ENCODE results near the genes GOLGA5 and PRIMA1.

DNA sequence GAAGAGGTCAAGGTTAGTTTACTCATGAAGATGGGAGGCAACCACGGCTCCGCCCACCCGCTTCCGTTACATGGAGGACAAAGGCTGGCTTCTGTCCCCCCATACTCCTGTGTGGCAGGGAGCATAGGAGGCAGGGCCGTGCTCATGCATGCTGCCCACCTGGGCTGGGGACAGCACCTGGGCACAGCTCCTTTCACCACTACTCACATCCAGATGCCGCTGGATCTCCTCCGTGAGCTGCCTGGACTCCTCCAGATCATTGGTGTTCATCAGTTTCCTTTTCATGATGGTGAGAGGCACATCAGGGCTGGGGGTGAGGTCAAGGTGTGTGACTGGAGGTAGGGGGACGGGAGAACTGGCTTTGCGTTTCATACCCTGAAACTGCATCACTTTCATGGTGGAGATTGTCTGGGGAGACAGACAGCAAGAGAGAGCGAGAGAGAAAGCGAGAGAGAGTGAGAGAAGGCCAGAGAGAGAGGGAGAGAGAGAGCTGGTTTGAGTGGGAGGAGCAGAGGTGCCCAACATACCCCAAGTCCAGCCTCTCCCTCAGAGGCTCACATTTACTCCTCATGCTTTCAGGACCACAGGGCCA is 38.9 kb downstream of the LGMN start:
- RAMPAGE, long total RNA = no peak
- RRBS, 2 experiments = no CpG with 5 or more reads among the region's 11 CpGs
CAGE:
- cytosol, long polyA minus RNA = no peak
- cytosol, long polyA plus RNA = no peak
- long polyA plus RNA = no peak
- nucleolus, long total RNA = no peak
- nucleus, long polyA plus RNA = no peak
- nucleus, long total RNA = no peak

- RAMPAGE, long total RNA = no peak
- RRBS, 2 experiments = no CpG with 5 or more reads among the region's 1 CpG
CAGE:
- cytosol, long polyA minus RNA = no peak
- cytosol, long polyA plus RNA = no peak
- long polyA plus RNA = no peak
- nucleolus, long total RNA = no peak
- nucleus, long polyA plus RNA = no peak
- nucleus, long total RNA = no peak
These were observed 7.9 kb upstream of the GOLGA5 start for GRCh38 chr14:92786185-92786583.

DNA sequence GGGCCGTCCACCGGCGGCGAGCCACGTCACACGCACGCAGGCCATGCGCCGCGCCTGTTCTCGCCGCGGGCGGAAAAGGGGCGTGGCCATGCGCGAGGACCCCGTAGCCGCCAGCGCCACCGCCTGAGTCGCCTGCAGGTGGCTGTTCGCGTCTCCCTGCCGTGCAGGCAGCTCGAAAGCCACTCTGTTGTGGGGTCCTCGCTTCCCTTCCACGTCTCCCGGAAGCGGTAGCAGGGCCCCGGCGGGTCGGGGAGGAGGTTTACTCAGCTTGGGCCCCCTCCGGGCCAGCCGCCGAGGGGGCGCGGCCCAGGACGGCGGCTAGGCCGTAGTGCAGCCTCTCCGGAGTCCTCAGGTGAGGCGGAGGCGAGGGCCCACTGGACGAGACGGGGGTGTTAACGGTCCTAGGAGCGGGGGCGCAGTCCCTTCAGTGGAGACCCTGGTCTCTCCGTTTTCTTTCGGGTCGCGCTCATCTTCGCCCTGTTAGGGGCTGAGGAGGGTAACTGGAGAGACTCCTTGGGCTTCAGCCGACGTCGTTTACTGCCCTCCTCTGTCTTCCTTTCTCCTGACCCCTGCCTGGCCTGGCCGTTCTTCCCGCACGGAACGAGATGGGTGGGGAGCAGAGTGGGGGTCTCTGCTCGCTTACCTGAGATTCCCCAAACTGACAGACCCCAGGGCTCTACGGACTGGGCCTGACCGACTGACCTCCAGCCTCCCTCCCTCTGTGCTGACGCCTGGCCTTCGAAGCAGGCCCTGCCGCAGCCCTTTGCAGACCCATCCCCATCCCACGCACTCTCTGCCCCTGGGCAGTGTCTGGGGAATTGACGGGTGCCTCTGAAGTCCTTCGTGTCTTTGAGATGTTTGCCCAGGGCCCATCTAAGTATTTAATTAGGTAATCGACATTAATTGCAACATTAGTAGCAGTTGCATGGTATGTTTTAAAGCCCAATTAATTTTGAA is at the start of gene GOLGA5:
Gene GOLGA5, plus strand, starts transcription at position 201 of the 957 bp plus-strand sequence.
- RAMPAGE, long total RNA = start-site peak on the plus strand centred at position 255 of the sequence, 79 bp wide, 268 and 144 reads in 2 replicates
- RRBS, 2 experiments = under 1% methylated on average over 12 of the region's 71 CpGs
CAGE:
- cytosol, long polyA minus RNA = start-site peak on the plus strand centred at position 251 of the sequence, 45 bp wide, 275 reads
- cytosol, long polyA plus RNA = start-site peak on the plus strand centred at position 237 of the sequence, 35 bp wide, 657 and 683 reads in 2 replicates
- long polyA plus RNA = start-site peak on the plus strand centred at position 227 of the sequence, 55 bp wide, 366 and 611 reads in 2 replicates
- nucleolus, long total RNA = no peak
- nucleus, long polyA plus RNA = start-site peak on the plus strand centred at position 239 of the sequence, 38 bp wide, 229 and 485 reads in 2 replicates
- nucleus, long total RNA = no peak

- RAMPAGE, long total RNA = no peak
CAGE:
- cytosol, long polyA minus RNA = no peak
- cytosol, long polyA plus RNA = no peak
- long polyA plus RNA = no peak
- nucleolus, long total RNA = no peak
- nucleus, long polyA plus RNA = no peak
- nucleus, long total RNA = no peak
These were observed 52.2 kb downstream of the GOLGA5 start for GRCh38 chr14:92846314-92846709.

GRCh38 chr14:92927505-92927735 is 4.5 kb downstream of the CHGA start:
- RAMPAGE, long total RNA = no peak
- RRBS, 2 experiments = no CpG with 5 or more reads among the region's 2 CpGs
CAGE:
- cytosol, long polyA minus RNA = no peak
- cytosol, long polyA plus RNA = no peak
- long polyA plus RNA = no peak
- nucleolus, long total RNA = no peak
- nucleus, long polyA plus RNA = no peak
- nucleus, long total RNA = no peak

DNA sequence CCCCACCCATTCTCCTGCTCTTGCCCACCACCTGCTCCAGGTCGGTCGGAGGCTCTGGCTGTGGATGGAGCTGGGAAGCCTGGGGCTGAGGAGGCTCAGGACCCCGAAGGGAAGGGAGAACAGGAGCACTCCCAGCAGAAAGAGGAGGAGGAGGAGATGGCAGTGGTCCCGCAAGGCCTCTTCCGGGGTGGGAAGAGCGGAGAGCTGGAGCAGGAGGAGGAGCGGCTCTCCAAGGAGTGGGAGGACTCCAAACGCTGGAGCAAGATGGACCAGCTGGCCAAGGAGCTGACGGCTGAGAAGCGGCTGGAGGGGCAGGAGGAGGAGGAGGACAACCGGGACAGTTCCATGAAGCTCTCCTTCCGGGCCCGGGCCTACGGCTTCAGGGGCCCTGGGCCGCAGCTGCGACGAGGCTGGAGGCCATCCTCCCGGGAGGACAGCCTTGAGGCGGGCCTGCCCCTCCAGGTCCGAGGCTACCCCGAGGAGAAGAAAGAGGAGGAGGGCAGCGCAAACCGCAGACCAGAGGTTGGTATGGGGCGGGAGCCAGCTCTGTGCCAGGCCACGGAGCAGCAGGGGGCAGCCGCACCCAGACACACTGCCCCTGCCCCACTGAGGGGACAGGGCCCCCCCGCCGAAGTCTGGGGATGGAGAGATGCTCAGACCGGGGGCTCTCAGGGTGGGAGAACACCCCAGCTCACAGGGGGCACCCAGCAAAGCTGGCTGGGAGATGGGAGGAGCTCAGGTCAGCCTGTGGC is 9.6 kb downstream of the CHGA start:
- RAMPAGE, long total RNA = no peak
- RRBS, 2 experiments = 46 to 74% methylated on average over 6 to 8 of the region's 29 CpGs
CAGE:
- cytosol, long polyA minus RNA = no peak
- cytosol, long polyA plus RNA = no peak
- long polyA plus RNA = no peak
- nucleolus, long total RNA = no peak
- nucleus, long polyA plus RNA = no peak
- nucleus, long total RNA = no peak

DNA sequence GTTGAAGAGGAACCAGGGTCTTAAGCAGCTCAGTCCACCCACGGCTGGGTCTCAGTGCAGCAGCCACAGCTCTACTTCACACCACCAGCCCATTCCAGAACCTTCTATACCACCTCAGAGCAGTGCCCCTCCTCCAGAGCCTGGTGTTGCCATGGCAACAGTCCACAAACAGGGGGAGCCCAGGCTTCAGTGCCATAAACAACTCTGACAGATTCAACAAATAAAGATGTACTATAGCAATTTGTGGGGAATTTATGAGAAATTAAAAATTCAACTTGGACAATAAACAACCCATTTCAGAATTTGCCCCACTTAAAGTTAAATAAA is 59.2 kb downstream of the ITPK1 start:
- RAMPAGE, long total RNA = no peak
- RRBS, 2 experiments = no CpG with 5 or more reads among the region's 1 CpG
CAGE:
- cytosol, long polyA minus RNA = no peak
- cytosol, long polyA plus RNA = no peak
- long polyA plus RNA = no peak
- nucleolus, long total RNA = no peak
- nucleus, long polyA plus RNA = no peak
- nucleus, long total RNA = no peak

DNA sequence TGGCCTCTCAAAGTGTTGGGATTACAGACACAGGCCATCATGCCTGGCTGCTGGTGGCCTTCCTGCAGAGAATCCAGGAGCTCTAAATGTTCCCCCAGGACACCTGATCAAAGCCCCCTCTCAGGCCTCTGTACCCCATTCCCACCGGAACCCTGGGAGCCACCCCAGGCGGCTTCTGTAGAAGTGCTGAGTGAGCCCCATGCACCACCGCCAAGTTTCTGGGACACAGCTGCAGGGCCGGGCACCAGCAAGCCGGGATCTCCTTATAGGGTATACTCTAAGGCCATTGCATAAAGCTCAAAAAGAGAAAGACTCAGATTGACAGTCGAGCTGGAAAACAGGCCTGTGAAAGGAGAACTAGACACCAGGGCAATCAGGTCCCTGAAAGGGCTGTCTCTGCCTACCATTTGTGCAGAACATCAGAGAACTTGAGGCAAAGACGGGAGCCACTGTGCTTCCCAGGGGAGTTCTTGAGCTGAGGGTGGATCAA is 51.3 kb downstream of the ITPK1 start:
- RAMPAGE, long total RNA = no peak
- RRBS, 2 experiments = 95% methylated on average over 4 of the region's 7 CpGs; no CpG with 5 or more reads in 1 of the 2 experiments
CAGE:
- cytosol, long polyA minus RNA = no peak
- cytosol, long polyA plus RNA = no peak
- long polyA plus RNA = no peak
- nucleolus, long total RNA = no peak
- nucleus, long polyA plus RNA = no peak
- nucleus, long total RNA = no peak

- RAMPAGE, long total RNA = no peak
- RRBS, 2 experiments = no CpG with 5 or more reads among the region's 6 CpGs
CAGE:
- cytosol, long polyA minus RNA = no peak
- cytosol, long polyA plus RNA = no peak
- long polyA plus RNA = no peak
- nucleolus, long total RNA = no peak
- nucleus, long polyA plus RNA = no peak
- nucleus, long total RNA = no peak
These were observed 12.1 kb downstream of the ITPK1 start for GRCh38 chr14:93103656-93104062.

- RAMPAGE, long total RNA = no peak
- RRBS, 2 experiments = no CpG with 5 or more reads among the region's 7 CpGs
CAGE:
- cytosol, long polyA minus RNA = no peak
- cytosol, long polyA plus RNA = no peak
- long polyA plus RNA = no peak
- nucleolus, long total RNA = no peak
- nucleus, long polyA plus RNA = no peak
- nucleus, long total RNA = no peak
These were observed 19.7 kb upstream of the ITPK1 start for GRCh38 chr14:93135253-93135935.

DNA sequence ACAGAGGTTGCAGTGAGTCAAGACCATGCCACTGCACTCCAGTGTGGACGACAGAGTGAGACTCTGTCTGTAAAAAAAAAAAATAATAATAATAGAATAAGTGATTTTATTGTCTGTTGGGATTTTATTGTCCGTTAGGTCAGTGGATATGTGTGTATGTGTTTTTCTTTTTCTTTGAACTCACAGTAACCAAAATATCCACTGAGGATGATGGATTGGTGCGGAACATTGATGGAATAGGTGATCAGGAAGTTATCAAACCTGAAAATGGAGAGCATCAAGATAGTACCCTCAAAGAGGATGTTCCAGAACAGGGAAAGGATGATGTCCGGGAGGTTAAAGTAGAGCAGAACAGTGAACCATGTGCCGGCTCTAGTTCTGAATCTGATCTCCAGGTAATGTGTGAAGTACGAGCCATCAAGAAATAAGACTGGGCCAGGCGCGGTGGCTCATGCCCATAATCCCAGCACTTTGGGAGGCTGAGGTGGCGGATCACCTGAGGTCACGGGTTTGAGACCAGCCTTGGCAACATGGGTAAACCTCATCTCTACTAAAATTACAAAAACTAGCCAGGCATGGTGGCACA is 11.4 kb downstream of the UBR7 start:
- RAMPAGE, long total RNA = no peak
- RRBS, 2 experiments = 86 to 100% methylated on average over 1 of the region's 10 CpGs
CAGE:
- cytosol, long polyA minus RNA = no peak
- cytosol, long polyA plus RNA = no peak
- long polyA plus RNA = no peak
- nucleolus, long total RNA = no peak
- nucleus, long polyA plus RNA = no peak
- nucleus, long total RNA = no peak

DNA sequence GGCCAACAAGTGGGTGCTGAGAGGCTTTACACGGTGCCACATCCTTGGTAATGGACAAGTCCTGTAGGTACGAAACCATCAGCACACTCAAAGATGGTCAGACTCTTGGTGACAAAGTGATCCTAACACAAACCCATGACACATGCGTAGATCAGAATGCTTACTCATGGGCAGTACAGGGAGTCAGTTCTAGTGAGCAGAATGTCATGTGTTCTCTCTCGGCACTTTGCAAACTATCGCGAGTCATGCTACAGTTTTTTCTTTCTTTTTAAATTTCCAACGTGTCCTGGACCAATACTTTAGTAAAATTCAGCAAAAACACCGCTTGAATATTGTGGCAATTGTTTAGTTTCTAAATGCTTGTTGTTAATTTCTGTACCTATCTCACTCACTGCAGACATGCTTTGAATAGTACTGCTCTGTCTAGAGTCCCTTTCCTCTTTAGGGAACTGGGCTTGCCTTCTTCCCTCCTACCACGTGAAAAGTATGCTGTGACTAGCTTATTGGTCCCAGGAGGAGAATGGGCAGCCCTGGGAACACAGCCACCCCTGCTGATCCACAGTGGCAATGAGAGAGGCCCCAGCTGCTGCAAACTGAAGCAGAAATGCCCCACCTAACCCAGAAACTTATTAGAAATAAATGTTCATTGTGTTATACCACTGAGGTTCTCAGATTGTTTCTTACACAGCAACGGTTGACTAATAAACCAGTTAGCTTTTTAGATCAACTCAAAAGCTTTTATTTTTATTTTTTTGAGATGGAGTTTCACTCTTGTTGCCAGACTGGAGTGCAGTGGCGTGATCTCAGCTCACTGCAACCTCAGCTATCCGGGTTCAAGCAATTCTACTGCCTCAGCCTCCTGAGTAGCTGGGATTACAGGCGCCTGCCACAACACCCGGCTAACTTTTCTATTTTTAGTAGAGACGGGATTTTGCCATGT is 62.6 kb downstream of the UBR7 start:
- RAMPAGE, long total RNA = no peak
- RRBS, 2 experiments = no CpG with 5 or more reads among the region's 15 CpGs
CAGE:
- cytosol, long polyA minus RNA = no peak
- cytosol, long polyA plus RNA = no peak
- long polyA plus RNA = no peak
- nucleolus, long total RNA = no peak
- nucleus, long polyA plus RNA = no peak
- nucleus, long total RNA = no peak

DNA sequence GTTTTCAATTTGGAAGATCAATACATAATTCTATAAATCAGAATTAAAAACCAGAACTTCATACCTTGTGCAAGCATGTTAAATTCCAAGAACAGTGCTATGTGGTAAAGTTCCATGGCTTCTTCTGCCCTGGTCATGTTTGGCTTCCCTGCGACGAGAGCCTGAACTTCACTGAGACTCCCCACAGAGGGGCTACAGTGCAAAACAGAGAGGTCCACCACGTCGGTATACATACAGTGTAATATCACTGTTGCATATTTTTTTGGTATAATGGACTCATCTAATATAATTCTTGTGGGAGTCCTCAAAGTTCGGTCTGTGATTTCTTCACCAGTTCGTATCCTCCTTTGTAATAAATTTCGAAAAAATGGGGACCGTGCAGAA is 39.0 kb downstream of the BTBD7 start:
- RAMPAGE, long total RNA = no peak
- RRBS, 2 experiments = no CpG with 5 or more reads among the region's 8 CpGs
CAGE:
- cytosol, long polyA minus RNA = no peak
- cytosol, long polyA plus RNA = no peak
- long polyA plus RNA = no peak
- nucleolus, long total RNA = no peak
- nucleus, long polyA plus RNA = no peak
- nucleus, long total RNA = no peak

DNA sequence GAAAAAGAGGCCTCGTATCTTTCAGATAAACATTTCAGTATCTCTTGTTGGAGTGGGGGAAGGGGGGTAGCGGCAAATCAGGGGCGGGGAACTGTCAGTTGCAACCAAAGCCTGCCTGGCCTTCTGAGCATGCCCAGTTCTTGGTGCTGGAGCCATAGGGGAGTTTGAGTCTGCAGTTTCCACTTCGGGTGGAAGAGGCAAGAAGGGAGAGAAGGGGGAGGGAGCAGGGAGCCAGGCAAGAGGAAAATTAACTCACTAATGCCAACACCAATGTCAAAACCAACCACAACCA is 548 bp downstream of the UNC79 start:
- RAMPAGE, long total RNA = no peak
- RRBS, 2 experiments = no CpG with 5 or more reads among the region's 4 CpGs
CAGE:
- cytosol, long polyA minus RNA = no peak
- cytosol, long polyA plus RNA = no peak
- long polyA plus RNA = no peak
- nucleolus, long total RNA = no peak
- nucleus, long polyA plus RNA = no peak
- nucleus, long total RNA = no peak

DNA sequence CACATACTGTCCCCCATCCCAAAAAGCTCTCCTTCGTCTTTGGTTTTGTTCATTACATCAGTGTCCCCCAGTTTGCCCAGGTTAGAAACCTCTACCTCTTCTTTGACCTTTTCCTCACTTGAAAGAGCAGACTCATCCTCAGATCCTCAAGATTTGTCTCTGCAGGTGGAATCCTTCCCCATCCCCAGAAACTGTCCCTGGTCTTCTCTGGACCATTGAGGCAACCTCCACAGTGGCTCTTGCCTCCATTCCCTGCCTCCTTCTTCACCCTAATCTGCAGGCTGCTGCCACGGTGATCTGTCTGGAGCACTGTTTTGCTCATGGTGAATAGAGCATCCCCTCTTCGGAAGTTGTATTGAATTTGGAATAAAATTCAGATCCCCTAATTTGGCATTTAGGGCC is 85.6 kb downstream of the PRIMA1 start:
- RAMPAGE, long total RNA = no peak
- RRBS, 2 experiments = no CpG with 5 or more reads among the region's 3 CpGs
CAGE:
- cytosol, long polyA minus RNA = no peak
- cytosol, long polyA plus RNA = no peak
- long polyA plus RNA = no peak
- nucleolus, long total RNA = no peak
- nucleus, long polyA plus RNA = no peak
- nucleus, long total RNA = no peak

DNA sequence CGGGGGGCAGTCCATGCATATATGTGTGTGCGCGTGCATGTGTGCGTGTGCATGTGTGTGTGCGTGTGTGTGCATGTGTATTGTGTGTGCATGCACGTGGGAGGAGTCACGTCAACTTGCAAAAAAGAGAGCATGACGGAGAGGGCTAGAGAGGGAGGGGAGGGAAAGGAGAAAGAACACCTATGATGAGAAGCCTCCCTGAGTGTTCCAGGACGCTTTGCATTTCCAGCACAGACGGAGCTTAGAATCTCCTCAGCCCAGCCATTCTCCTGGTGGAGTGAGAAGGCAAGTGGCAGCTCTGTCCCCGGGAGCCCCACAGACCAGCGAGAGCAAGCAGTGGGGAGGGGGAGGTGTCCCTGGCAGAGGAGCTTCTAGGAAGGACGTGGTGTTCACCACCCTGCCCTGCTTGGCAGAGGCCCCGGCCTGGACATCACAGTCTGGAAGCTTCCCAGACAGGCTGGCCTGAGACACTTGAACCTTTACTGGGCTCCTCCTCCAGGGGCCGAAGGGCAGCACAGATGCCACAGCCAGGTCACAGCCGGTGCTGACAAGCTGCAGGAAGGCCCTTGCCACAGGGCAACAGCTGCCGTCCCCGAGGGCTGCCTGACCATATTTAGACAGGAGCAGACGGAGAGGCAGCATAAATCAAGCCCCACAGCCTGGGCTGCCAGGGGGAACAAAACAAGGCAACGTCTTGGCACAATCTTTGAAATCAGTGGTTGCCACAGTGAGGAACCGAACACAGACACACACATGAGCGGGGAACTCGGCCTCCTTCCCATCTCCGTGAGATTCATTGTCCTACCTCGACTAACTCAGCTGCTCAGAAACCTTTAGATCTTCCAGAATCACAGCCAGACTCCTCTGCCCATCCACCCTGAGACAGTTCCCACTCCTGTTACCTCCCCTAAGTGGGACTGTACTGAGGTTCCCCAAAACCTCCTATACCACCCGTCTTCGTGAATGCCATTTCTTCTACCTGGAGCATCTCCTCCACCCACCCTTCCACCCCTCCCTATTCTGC is 28.5 kb downstream of the PRIMA1 start:
- RAMPAGE, long total RNA = no peak
- RRBS, 2 experiments = 6% methylated on average over 2 of the region's 27 CpGs; no CpG with 5 or more reads in 1 of the 2 experiments
CAGE:
- cytosol, long polyA minus RNA = no peak
- cytosol, long polyA plus RNA = no peak
- long polyA plus RNA = no peak
- nucleolus, long total RNA = no peak
- nucleus, long polyA plus RNA = no peak
- nucleus, long total RNA = no peak

DNA sequence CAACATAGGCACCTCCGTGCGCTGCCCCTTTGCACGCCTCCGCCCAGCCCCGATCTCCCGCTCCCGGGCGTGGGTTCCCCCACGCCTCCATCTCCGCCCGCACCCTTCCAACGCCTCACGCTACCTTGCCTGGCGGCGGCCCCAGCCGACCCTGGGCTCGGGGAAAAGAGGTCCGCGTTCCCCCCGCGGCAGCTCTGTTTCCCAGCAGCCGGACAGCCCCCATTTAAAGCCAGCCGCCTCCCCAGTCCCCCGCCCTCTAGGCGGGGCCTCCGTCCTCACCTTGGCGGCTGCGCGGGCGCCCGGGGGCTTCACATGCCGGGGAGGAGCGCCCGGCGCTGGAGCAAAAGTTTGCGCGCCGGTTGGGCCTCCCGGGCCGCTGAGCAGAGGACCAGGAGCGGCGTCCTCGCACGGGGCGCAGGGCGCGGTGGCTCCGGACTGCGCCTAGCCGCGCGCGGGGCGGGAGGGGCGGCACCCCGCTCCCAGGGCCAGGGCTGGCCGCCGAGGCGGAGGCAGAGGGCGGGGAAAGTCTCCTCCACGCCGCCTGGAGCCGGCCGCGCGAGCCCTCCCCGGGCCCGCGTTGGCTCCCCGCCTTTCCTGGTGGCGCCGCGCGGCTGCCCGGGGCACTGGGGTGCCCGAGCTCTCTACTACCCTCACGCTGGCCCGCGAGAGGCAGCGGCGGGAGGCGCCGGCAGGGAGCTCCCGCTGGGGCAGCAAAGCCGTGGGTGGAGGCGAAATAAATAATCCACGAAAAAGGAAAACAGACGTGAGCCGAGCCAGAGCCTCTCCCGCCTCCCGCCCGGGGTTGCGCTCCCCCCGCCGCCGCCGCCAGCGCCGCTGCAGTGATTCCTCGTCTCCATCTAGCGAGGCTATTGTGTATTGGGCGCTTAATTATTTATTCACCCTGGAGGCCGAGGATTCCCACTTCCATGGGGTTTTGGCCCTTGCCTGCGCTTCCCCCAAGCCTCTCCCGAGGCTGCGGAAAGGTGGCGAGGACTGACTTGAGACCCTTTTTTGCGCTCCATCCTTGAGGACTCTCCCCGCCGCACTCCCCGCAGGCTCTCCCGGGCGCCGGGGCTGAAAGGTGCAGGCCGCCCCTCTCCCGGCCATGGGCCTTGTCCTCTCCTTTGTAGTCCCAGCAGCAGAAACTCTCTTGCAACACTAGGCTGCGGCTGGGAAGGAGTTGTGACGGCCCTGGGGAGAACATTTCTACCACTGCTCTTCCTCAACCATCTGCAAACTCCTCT is at the start of gene PRIMA1:
Gene PRIMA1, minus strand, starts transcription at position 200 of the 1,244 bp plus-strand sequence.
- RAMPAGE, long total RNA = no peak
- RRBS, 2 experiments = 6 to 30% methylated on average over 40 to 52 of the region's 118 CpGs
CAGE:
- cytosol, long polyA minus RNA = no peak
- cytosol, long polyA plus RNA = no peak
- long polyA plus RNA = no peak
- nucleolus, long total RNA = no peak
- nucleus, long polyA plus RNA = no peak
- nucleus, long total RNA = no peak

- RAMPAGE, long total RNA = no peak
- RRBS, 2 experiments = no CpG with 5 or more reads among the region's 14 CpGs
CAGE:
- cytosol, long polyA minus RNA = no peak
- cytosol, long polyA plus RNA = no peak
- long polyA plus RNA = no peak
- nucleolus, long total RNA = no peak
- nucleus, long polyA plus RNA = no peak
- nucleus, long total RNA = no peak
These were observed 4.6 kb upstream of the ASB2 start for GRCh38 chr14:93980698-93981687.

GRCh38 chr14:94041796-94042488 is 15.8 kb downstream of the OTUB2 start:
- RAMPAGE, long total RNA = no peak
- RRBS, 2 experiments = no CpG with 5 or more reads among the region's 16 CpGs
CAGE:
- cytosol, long polyA minus RNA = no peak
- cytosol, long polyA plus RNA = no peak
- long polyA plus RNA = no peak
- nucleolus, long total RNA = no peak
- nucleus, long polyA plus RNA = no peak
- nucleus, long total RNA = no peak

DNA sequence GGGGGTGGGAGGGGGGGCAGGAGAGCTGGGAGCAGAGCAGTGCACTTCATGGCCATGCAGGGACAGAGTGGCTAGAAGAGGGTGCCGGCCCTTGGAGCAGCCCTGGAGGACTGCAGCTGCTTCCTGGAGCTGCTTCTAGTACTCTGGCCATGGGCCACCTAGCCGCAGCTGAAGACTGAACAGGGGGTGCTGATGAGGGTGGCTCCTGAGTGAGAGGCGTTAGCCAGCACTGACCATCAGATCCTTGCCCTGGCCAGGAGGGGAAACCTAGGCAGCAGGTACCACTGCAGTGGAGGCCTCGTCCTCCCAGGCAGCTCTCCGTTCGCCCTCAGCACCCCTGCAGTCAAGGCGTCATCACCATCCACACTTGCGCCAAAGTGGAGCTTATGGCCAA is 16.3 kb downstream of the OTUB2 start:
- RAMPAGE, long total RNA = no peak
- RRBS, 2 experiments = no CpG with 5 or more reads among the region's 8 CpGs
CAGE:
- cytosol, long polyA minus RNA = no peak
- cytosol, long polyA plus RNA = no peak
- long polyA plus RNA = no peak
- nucleolus, long total RNA = no peak
- nucleus, long polyA plus RNA = no peak
- nucleus, long total RNA = no peak